GM06990 (cell line): ENCODE results near the genes YIPF4 and BIRC6.

GRCh38 chr2:32277489-32278817 lies at the start of gene YIPF4:
YIPF4 (plus strand) TSS chr2:32277904.
- RRBS: 5% methylated on average over 15 of the region's 68 CpGs

GRCh38 chr2:32305394-32306282 lies 27.9 kb downstream of the YIPF4 start:
- RRBS: no CpG with 5 or more reads among the region's 4 CpGs

- RRBS: 3% methylated on average over 31 of the region's 112 CpGs
Measured at GRCh38 chr2:32356275-32357558, at the start of gene BIRC6. BIRC6 (plus strand) TSS chr2:32357023.

DNA sequence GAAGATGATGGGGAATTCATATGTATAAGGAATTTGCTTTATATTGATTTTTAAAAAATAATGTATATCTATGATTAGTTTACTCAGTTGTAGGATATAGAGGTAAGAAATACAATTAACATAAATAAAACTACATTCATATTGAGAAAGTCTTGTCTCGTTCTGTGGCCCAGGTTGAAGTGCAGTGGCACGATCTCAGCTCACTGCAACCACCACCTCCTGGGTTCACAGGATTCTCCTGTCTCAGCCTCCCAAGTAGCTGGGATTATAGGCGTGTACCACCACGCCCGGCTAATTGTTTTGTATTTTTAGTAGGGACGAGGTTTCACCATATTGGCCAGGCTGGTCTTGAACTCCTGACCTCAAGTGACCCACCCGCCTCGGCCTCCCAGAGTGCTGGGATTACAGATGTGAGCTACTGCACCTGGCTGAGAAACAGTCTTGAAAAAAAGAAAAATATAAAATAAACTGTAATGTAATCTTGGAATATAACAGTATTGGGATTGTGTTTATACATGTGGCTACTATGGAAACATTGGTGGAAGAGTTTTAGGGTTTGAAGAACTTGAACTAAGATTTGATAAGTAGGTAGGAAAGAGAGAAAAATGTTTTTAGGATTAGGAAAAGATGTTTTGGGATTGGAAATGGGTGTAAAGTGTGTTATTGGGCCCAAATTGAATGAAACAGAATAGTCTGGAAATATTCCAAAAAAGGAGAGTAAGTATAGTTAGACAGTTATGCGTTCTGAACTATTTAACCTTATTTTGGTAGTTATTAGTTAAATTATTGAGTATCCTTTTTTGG lies 115.3 kb downstream of the BIRC6 start:
- RRBS: no CpG with 5 or more reads among the region's 9 CpGs

GRCh38 chr2:32514901-32515867 lies 112.7 kb upstream of the TTC27 start:
- RRBS: no CpG with 5 or more reads among the region's 6 CpGs

- RRBS: no CpG with 5 or more reads among the region's 1 CpG
Measured at GRCh38 chr2:33022139-33022530, 75.4 kb downstream of the LTBP1 start.

- RRBS: no CpG with 5 or more reads among the region's 5 CpGs
Measured at GRCh38 chr2:33052038-33052388, 105.3 kb downstream of the LTBP1 start.

DNA sequence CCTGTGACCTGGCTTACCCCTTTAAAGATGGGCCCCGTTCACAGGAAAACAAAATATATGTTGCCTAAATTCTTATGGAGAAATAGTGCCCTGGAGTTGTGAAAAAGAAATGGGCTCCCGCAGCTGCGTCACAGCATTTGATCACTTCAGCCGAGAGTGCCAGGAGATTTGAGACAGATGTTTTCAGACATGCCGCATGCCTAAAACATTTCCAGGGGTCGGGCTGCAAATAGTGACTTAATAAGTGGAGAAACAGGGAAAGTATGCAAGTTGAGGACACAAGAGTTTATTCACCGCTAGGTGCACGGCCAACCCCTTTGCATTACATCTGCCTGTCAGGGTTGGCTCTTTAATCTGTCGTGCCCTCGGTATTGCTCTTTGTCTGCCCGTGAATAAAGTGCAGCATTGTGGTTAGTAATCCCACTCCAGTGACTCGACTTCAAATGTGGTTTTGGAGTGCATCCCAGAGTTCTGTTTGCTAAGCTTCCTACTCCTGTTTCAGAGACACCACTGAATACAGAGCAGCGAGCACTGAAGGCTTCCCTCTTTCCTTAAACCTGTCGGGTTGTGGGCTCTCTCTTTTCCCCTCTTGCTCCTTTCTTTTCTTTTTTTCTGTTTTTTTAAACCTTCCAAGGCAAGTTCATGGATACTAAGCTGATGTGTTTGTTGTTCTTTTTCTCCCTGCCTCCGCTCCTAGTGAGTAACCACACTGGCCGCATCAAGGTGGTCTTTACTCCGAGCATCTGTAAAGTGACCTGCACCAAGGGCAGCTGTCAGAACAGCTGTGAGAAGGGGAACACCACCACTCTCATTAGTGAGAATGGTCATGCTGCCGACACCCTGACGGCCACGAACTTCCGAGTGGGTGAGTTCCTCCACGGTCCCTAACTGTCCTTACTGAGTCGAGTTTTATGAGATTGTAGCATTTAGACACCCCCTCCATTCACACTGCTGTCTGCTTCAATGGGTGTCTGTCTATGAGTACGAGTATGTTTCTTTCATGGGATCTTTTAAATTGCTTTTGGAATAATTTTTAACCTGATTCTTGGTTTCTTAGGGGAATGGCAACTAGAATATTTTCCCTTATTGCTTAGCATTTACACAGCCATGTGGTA lies 187.7 kb downstream of the LTBP1 start:
- RRBS: no CpG with 5 or more reads among the region's 24 CpGs

DNA sequence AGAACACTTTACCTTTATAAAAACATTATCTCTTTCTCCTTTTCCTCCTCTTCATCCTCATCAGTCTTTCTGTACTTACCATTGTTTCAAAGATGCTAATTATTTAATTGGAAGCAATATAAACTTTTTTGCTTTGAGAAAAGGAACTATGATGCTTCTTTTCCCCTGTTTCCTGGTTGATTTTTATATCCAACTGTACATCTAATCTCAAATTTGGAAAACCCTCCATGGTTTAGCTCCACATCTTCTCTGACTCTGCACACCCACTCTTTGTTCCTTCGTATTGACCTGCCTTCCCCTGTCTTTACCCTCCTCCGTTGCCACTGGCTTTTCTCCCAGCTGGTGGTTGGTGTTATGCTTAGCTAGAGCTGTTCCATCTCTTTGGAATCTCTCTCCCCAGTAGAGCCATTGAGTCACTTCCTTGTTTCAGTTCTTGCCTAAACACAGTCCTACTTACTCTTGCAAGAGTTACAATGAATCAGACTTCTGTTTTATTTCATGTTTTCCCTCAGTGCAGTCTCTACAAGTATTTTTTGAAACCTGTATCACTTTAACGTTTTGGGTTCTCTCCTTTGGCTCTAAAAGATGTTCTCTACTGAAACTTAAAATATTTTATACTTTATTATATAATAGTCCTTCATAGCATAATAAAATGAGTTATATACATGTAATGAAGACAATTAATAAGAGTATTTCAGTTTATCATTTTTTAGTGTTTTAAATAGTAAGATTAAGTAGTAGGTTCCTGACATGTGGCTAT lies 263.9 kb downstream of the LTBP1 start:
- RRBS: no CpG with 5 or more reads among the region's 3 CpGs

DNA sequence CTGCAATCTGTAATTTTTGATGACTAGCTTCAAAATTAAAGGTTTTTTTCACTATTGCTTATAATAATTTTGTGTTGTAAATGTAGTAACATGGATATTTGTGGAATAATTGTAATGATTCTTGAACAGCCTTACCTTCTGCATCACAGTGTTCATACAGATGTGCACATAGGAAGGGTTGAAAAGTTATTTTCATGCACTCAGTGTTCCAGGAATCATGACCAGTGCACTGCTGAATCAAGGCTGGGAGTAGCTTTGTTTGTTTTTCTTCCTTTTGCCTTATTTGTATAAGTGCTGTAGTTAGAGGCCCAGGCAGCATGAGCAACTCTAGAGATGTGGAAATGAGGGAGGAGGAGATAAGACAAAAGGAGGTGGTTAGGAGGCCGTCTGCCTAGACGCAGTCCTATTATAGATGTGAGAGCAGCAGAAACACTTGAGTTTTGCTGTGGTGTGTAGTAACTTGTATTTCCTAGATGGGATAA lies 264.4 kb upstream of the RASGRP3 start:
- RRBS: no CpG with 5 or more reads among the region's 2 CpGs

DNA sequence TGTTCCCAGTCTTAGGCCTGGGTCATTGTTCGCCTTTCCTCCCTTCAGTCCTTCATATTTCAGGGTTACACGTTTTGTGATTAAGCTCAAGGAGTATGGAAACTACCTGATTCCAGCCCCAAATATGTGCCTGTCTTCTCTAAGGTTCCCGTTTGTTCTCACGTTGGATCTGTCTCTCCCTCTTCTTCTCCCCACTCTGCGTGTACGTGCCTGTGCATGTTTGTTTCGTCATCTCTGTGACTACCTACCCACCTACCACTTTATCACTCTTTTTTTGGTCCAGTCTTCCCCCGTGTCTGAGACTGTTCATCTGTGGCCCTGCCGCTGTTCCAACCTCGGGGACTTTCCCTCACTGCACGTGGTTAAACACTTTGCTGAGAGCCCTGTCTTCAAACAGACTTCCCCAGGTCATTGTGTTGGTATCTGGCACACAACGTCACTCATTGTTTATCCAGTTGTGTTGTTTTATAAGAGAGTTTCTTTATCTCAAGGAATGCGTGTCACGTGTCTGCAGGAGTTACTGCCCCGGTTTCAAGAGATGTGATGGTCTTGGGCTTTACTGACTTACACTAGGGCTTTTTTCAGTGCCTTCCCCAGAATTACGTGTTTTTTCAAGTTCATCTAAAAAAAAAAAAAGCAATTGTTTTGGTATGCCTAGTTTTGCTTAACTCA lies 262.1 kb upstream of the RASGRP3 start:
- RRBS: no CpG with 5 or more reads among the region's 16 CpGs

GRCh38 chr2:33279825-33280302 lies 196.6 kb upstream of the RASGRP3 start:
- RRBS: no CpG with 5 or more reads among the region's 4 CpGs

DNA sequence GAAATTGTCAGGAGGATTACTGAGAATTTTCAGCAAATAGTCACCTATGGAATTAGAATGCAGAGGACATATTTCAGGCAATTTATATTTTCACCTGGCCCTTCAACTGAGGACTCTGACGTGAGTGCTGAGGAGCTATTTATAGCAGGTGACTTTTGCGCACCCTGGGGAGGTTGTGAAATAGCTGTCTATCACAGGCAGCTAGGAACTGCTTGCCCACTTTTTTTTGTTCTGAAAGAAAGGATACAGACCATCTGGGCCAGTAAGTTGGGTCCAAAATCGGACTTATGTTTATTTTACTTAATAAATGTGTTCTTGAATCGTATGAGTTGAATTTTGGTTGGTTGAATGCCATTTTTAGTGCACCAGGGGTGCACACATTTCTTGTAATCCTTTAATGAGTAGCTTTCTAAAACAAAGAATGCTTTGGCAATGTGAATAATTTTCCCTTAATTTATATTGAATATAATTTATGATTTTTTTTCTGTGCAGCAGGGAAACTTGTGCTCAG lies 18.5 kb upstream of the RASGRP3 start:
- RRBS: no CpG with 5 or more reads among the region's 4 CpGs

GRCh38 chr2:33476835-33477063 lies 300 bp downstream of the RASGRP3 start:
- RRBS: no CpG with 5 or more reads among the region's 3 CpGs

GRCh38 chr2:33530182-33531284 lies 54.1 kb downstream of the RASGRP3 start:
- RRBS: no CpG with 5 or more reads among the region's 8 CpGs

GRCh38 chr2:33532986-33533214 lies 56.5 kb downstream of the RASGRP3 start:
- RRBS: no CpG with 5 or more reads among the region's 1 CpG

- RRBS: no CpG with 5 or more reads among the region's 1 CpG
Measured at GRCh38 chr2:36059699-36060250, 295.8 kb upstream of the CRIM1 start.

GRCh38 chr2:36364807-36365457 lies 9.4 kb downstream of the CRIM1 start:
- RRBS: no CpG with 5 or more reads among the region's 8 CpGs

GRCh38 chr2:36461187-36461706 lies 105.7 kb downstream of the CRIM1 start:
- RRBS: no CpG with 5 or more reads among the region's 4 CpGs

GRCh38 chr2:36541434-36542344 lies 56.3 kb downstream of the FEZ2 start:
- RRBS: no CpG with 5 or more reads among the region's 12 CpGs